T47D (cell line): ENCODE data around the gene WIPF1.

DNA sequence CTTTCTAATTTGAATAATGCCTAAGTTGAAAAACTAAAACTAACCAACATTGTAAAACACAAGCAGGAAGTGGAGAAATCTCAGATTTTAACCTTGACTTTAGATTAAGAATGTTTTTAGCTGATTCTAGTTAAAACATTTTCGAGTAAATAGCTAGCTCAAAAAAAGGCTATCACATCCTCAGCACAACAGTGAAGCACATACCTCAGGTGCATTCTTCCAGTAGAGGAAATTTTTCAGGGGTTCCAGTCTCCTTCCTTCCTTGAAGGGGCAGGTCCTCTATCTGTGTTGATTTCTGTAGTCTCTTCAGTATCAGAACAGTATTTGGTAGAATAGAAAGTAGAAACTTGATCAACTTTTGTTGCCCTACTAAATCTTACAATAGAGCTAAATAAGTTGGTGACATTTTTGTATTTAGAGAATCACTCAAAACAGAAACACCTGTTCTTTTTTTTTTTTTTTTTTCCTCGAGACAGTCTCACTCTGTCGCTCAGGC, 6.7 kb upstream of the GPR155 start:
- RRBS = no CpG with 5 or more reads among the region's 3 CpGs

DNA sequence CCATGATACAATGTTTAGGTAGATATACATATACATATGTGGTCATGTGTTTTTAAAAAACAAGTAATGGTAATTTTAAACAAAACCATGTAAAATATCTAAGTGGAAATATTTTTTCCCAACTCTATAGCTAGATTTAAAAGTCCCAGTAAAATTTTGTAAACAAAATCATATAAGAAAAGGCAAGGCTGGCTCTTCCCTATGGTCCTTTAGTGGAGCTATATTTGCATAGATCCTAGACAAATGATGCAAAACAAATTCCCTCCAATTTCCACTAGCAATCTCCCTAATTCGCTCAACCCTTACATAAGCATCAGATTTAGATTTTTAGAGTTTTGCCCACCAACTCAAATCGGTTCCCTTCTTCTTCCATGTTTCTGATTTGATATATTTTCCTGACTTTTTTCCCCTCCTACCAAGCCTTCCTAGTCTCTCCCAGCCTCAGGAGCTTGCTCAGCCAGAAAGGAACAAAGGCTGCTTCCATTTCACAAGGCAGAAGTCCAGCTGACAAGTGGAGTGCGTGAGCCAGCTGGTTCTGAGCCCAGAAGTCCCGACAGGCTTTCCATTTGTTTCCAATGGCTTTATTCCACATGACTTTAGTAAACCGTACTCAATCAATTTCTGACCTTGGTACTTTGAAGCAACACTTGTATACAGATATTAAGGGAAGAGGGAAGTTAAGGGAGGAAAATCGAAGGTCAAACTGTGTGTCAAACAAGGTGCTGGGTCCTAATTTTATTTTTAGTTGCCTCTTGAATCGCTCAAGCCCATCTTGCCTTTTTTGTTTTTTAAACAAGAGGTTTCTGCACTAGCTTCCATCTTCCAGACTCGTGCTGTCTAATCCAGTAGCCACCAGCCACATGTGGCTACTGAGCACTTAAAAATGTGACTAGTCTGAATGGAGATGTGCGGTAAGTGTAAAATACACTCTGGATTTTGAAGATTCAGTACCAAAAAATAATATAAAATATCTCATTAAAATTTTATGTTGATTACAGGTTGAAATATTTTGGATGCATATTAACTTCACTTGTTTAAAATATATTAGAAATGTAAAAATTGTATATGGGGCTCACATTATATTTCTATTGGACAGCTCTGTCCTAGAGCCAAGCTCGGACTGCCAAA, 36.3 kb downstream of the WIPF1 start:
- RRBS = no CpG with 5 or more reads among the region's 10 CpGs

DNA sequence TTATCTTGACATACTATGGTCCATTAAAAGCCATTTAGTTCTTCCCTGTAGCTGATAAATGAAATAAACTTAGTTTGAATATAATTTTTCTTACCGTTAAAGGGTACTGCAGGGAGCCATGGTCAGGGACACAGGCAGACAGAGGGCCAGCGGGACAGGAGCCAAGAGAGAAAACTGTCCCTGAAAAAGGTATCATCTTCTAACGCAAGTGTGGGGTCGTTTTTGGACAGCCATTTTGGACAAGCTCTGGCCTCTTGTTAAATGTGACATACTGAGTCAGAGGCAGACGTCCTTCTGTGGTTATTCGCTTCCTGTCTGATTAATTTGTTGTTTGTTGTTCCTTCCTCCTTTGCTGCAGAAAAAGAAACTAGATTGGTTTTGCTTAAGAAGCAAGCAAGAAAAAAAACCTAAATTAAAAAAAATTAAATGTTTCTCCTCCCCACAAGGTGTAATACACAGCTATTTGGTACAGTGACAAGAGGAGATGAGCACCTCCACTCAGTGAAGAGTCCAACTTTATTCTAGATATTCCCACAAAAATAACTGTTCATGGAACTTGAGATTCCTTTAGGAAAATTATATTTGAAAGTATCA, at the start of gene WIPF1:
Gene WIPF1 (minus strand): TSS at position 298 of the 594 bp plus-strand sequence.
- RRBS = no CpG with 5 or more reads among the region's 6 CpGs

DNA sequence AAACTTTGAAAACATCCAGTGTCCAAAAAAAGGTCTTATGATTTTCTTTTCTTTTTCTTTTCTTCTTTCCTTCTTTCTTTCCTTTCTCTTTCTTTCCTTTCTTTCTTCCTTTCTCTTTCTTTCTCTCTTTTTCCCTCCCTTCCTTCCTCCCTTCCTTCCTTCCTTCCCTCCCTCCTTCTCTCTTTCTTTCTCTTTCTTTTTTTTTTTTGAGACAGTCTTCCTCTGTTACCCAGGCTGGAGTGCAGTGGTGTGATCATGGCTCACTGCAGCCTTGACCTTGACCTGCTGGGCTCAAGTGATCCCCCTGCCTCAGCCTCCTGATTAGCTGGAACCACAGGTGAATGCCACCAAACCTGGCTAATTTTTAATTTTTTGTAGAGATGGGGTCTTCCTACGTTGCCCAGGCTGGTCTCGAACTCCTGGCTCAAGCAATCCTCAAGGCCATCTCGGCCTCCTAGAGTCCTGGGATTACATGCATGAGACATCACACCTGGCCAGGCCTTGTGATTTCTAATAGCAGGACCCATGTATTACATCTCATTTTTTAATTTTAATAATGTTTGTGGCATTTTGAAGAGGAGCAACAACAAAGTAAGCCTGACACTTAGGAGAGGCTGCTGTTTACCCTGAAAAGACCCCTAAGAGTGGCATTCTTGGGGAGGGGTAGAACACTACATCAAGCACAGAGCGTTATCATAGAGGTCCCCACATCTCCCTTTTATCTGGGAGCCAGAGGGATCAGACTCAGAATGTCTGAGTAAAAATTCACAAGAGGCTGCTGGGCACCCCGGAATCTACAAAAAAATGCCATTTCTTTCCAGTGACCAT, 30.0 kb upstream of the WIPF1 start:
- RRBS = no CpG with 5 or more reads among the region's 5 CpGs

- RRBS = no CpG with 5 or more reads among the region's 17 CpGs
Measured at GRCh38 chr2:174778160-174779332, 14.3 kb upstream of the CHRNA1 start.

GRCh38 chr2:174827353-174828377, 63.4 kb upstream of the CHRNA1 start:
- RRBS = no CpG with 5 or more reads among the region's 11 CpGs

DNA sequence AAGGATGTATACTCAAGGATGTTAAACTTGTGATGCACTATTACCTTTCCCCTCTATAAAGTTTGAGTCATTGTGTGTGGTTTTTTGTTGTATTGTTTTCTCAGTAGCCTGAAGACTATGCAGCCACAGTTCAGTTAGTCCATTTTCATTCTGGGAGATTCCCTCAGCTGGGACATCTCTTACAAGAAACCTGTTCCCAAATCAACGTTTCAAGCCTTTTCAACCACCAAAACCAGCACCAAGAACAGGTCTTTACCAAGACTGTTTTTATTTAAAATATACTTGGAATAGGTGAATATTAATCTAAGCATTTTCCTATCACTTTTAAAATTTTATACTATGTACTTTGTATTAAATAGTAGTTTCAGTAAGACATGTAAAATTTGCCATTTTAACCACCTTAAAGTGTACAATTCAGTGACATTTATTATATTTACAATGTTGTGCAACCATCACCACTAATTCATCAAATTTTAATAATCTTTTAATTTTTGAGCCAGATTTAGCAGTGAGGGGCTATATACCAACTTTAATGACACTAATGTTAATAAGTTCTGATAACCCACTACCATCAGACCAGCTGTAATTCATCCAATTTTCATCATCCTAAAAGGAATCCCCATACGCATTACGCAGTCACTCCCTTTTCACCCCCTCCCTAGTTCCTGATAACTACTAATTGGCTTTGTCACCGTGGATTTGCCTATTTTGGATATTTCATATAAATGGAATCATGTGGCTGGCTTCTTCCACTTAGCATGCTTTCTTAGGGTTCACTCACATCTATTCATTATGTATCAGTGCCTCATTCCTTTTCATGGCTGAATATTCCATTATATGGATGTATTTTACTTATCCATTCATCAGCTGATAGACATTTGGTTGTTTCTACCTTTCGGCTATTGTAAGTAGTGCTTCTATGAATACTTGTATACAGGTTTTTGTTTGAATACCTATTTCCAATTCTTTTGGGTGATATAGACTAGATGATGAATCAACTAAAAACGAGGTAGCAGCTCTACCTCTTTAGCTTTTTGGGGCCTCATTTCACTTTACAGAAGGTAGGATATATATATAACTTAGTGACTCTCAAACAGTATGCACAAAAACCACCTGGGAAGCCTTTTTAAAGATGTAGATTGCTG, 5.1 kb downstream of the ATP5MC3 start:
- RRBS = no CpG with 5 or more reads among the region's 6 CpGs

DNA sequence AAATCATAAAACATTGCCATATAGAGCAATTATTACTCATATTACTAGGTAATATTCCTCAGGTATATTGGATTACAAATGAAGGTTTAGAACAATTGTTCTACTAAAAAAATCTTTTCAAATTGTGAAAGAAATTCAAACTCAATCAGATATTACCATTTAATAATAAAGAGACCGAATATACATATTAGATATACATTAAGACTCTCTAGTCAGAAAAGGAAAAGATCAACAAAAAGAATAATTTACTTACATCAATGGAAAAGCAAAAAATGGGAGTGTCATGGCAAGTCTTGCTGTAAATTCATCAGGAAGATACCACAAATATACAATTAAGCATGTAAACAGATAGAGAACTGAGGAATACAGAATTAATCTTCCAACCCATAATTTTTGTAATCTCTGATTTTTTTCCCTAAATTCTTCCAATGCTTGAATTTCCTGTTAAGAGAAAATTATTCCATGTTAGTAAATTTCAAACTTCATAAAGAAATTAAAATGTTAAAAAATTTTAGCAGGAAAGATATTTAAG, 10.0 kb downstream of the LNPK start:
- RRBS = no CpG with 5 or more reads among the region's 1 CpG

GRCh38 chr2:176001162-176002136, 618 bp downstream of the LNPK start:
- RRBS = no CpG with 5 or more reads among the region's 35 CpGs

GRCh38 chr2:176082199-176082766, 1.5 kb downstream of the EVX2 start:
- RRBS = 69% methylated on average over 41 of the region's 53 CpGs

- RRBS = no CpG with 5 or more reads among the region's 16 CpGs
Measured at GRCh38 chr2:176096189-176096974, 3.2 kb upstream of the HOXD12 start.

- RRBS = no CpG with 5 or more reads among the region's 22 CpGs
Measured at GRCh38 chr2:176098093-176098574, 1.5 kb upstream of the HOXD12 start.

DNA sequence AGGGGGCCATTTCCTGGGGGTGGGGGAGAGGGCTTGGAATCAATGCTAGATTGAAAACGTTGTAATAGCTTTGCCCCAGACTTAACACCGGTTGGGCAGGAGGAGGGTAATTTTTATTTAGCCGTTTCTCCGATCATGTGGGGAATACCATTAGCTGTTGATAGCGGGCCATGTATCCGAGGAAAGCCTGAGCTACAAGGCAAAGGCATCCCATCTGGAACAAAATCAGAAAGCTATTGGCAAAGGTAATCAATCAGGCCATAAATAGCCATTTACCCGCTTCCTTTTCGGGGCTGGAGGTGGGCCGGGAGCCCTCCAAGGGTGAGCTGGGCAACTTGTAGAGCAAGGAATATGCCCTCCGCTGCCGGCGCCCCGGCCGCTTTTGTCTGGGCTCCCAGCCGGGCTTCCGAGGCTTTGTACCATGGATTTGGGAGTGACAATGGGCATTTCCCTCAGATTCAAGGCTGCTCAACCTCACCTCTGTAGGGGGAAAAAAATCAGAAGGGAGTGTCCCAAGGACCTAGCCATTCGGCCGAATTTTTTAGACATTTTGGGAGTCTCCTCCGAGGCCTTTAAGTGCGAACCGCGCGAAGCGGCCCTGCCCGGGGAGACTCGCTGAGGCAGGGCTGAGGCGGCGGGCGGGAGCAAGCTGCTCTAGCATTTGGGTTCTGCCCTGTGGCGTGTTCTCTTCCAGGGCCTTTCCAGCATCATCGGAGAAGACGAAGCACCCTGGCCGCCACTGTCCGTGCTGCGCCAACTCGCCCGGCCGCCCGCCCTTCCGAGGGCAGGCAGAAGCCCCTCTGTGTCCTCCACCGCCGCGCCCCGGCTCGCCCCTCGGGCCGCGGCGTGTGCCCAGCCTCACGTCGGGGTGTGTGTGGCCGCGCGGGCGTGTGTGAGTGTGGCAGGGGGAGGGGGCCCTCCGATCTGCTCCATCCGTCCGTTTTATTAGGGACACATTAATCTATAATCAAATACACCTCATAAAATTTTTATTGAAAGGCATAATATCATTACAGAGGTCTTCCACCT, 1.0 kb upstream of the HOXD9 start:
- RRBS = 82% methylated on average over 11 of the region's 58 CpGs

- RRBS = 82% methylated on average over 38 of the region's 56 CpGs
Measured at GRCh38 chr2:176123068-176123679, 655 bp downstream of the HOXD9 start.

- RRBS = 93% methylated on average over 40 of the region's 59 CpGs
Measured at GRCh38 chr2:176136611-176137331, 7.3 kb downstream of the HOXD8 start.

DNA sequence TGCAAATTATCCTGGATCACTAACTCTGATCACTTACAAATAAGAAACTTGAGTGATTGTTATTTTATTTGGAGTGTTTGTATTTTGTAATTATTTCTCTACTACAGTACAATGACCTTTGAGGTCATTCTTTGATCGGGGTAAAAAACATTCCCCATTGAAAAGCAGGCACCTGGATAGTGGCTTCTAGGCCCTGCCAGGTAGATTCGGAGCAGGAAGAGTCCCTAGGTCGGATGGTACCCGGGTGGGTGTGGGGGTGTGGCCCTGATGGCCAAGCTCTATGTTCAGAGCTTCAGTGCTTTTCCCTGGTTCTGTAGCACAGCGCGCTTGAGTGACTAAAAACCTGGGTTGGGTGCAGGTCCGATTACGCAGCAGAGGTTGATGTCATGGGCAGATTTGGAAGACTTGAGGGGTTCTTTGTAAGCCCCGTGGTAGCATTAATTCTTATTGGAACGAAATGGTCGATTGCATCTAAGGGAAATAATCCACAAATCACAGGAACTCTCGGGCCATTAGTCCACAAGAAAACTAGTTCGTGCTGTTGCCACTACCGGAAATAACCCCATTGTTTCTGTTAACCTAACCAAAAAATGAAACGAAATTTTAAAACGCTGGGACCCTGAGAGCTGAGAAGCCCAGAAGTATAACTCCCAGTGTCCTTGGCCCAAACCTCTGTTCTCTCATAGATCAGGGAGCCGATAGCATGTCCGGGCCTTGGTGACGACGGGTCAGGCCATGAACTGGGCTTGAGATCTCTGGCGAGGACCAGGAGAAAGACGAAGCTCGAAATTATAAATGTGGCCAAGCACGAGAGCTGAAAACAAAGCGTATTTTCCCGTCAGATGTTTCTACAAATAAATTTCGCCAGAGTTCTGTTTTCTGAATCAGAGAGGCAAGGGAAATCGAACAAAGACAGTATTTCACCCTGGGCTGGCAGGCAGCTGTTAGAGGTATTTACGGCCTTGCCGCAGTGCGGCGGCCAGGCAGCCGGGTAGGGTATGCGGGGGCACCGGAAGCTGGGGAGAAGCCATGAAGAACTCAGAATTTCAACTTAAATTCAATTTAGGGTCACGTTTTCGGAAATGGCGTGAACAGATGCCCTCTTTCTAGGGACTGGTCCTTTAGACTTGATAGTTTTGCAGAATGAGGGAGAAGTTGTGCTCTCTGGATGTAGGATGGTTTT, 9.2 kb downstream of the HOXD8 start:
- RRBS = no CpG with 5 or more reads among the region's 38 CpGs

DNA sequence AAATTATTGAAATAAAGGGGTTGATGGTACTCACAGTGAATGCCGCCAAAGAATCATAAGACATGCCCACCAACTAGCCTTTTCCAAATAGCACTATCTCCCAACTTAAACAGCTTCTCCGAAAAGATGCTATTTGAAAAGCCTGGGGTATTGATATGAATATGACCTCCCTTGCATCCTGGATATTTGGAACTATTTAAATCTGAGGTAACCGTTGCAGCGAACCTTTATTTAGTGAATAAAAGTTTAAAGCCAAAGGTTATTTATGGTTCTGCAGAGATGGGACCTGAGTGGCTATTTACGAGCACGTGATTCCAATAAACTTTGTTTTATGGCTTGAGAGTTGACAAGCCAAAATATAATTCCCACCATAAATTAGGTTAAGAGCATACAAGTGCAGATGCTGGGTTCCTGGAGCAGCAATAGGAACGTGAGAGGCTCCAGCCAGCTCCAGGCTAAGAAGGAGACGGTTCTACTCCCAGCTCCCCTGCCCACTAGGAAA, 5.3 kb upstream of the HOXD4 start:
- RRBS = no CpG with 5 or more reads among the region's 8 CpGs

DNA sequence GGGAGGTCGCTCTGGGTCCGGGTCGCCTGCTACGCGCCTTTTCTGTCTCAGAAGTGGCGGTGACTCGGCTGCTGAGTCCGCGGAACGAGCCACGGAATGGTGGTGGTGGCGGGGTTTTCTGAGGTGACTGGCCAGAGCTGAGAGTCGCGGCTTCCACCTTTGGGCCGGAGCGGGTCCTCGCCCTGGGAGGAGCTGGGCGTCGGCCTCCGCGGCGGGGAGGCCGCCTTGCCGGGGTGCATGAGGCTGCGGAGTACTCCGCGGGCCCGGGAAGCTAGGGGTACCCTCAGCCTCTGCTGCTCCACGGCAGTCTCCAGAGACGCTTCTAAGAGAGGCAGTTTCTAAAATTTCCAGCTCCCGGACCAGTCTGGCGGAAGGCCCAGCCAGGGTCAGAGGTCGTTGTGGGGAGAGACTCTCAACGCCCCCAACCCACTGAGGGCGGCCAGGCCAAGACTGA, 2.9 kb downstream of the HOXD3 start:
- RRBS = 49% methylated on average over 17 of the region's 35 CpGs

DNA sequence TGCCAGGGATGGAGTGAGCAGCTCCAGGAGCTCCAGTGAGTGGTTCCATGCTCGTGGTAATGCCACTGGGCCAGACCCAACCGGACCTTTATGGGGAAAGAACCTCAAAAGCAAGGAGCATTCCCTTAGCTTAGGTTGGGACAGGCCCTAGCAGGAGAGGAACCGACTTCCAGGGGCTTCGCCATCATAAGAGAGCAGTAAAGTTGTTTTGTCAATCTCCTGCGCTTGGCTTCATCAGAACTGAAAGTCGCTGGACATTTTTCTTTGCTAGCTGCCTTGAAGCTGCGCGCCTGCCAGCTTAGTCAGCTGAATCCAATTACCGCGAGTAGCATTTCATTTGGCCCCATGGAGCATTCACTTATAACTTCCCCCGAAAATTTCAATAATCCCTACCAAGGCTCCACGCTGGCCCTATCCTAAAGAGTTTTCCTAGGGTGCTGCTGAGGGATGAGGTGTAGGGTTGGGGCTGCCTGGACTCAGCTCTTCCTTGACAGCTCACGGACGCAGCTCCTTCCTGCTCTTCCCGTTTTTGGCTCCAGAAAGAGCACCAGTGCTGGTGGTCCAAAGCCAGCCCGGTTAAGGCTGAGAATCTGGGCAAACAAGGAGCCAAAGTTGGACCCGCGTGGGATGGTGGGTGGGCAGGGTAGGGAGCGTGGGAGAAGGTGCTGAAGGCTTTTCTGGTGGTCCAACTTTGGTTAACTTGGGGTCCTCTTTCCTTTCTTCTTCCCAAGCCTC, 5.0 kb downstream of the HOXD3 start:
- RRBS = 24% methylated on average over 2 of the region's 19 CpGs